OVCAR3 (cell line): ENCODE data around the genes IGFBP4, KRT25 and KRTAP4-6.

- RRBS, result 98% methylated on average over 3 of the region's 13 CpGs
Measured at GRCh38 chr17:40348368-40349092, 16.0 kb downstream of the GJD3 start.

DNA sequence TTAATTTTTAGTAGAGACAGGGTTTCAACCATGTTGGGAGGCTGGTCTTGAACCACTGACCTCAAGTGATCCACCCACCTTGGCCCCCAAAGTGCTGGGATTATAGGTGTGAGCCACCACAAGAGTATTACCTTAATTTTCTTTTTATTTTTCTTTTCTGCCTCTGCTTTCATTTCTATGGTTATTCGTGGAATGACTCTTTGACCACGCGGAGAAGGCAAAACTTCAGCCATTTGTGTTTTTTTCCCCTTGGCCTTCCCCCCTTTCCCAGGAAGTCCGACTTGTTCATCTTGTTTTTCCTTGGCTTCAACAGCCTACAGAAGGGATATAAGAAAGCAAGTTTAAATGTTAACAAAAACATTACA lies 21.6 kb downstream of the TOP2A start:
- RRBS, result no CpG with 5 or more reads among the region's 4 CpGs

DNA sequence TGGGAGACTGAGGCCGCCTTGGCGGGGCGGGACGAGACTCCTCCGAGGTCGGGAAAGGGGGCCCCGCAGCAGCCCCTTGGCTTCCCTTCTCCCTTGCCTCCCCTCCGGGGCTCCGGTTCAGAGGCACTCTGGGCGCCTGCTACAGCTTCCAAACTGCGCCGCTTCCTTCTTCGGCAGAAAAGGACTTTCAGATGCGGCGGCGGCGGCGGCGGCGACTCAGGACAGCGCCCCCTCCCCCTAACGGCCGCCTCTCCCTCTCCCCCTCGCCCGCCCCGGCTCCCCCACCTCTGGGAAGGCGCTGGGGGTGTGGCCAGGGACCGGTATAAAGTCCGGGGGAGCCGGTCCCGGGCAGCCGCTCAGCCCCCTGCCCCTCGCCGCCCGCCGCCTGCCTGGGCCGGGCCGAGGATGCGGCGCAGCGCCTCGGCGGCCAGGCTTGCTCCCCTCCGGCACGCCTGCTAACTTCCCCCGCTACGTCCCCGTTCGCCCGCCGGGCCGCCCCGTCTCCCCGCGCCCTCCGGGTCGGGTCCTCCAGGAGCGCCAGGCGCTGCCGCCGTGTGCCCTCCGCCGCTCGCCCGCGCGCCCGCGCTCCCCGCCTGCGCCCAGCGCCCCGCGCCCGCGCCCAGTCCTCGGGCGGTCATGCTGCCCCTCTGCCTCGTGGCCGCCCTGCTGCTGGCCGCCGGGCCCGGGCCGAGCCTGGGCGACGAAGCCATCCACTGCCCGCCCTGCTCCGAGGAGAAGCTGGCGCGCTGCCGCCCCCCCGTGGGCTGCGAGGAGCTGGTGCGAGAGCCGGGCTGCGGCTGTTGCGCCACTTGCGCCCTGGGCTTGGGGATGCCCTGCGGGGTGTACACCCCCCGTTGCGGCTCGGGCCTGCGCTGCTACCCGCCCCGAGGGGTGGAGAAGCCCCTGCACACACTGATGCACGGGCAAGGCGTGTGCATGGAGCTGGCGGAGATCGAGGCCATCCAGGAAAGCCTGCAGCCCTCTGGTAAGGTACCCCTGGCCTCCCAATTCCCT lies at the start of gene IGFBP4:
Gene IGFBP4, plus strand, starts transcription at position 351 of the 1,014 bp plus-strand sequence.
- RRBS, result 3% methylated on average over 32 of the region's 109 CpGs

DNA sequence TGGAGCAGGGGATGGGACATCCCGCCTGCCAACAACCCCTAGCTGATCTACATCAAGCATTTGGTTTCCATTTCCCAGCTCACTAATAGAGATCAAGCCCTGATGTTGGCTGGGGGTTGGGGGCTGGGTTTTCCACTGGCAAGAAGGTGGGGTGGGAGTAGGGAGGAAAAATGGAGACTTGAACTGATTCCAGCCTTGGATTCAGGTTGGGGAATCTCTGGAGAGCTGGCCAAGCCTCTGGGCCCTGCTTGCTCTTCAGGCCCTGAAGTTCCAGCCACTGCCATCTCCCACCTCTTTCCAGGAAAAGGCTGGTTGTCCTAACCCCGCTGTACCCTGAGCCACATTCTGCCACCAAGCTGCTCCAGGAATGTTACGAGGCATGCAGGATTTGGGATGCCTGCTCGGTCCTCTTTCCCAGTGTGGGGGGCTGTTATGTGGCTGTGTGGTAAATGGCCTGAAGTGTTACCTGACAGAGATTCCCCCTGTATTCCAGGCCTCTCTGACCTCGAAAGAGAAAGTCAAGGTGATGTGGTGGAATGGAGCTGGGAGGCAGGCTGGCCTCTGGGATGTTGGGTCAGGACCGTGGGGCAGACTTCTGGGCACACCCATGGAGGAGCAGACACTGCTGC lies 16.6 kb downstream of the IGFBP4 start:
- RRBS, result no CpG with 5 or more reads among the region's 6 CpGs

GRCh38 chr17:40461990-40463048 lies 19.1 kb downstream of the IGFBP4 start:
- RRBS, result no CpG with 5 or more reads among the region's 15 CpGs

DNA sequence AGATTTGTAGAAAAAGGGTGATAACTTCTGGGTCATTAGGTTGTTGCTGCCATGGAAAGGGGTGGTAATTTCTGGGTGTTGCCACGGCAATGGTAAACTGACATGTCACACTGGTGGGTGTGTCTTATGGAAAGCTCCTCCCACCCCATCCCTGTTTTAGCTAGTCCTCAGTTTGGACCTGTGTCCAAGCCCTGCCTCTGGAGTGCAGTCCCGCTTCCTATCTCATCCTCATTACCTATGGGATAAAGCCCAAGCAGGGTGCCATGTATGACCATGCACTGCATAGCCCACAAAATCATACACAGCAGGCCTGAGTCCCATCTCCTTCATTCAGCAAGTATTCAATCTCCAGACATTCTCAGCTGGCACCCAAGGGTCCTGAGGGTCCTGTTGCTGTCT lies 28.8 kb downstream of the TNS4 start:
- RRBS, result no CpG with 5 or more reads among the region's 2 CpGs

DNA sequence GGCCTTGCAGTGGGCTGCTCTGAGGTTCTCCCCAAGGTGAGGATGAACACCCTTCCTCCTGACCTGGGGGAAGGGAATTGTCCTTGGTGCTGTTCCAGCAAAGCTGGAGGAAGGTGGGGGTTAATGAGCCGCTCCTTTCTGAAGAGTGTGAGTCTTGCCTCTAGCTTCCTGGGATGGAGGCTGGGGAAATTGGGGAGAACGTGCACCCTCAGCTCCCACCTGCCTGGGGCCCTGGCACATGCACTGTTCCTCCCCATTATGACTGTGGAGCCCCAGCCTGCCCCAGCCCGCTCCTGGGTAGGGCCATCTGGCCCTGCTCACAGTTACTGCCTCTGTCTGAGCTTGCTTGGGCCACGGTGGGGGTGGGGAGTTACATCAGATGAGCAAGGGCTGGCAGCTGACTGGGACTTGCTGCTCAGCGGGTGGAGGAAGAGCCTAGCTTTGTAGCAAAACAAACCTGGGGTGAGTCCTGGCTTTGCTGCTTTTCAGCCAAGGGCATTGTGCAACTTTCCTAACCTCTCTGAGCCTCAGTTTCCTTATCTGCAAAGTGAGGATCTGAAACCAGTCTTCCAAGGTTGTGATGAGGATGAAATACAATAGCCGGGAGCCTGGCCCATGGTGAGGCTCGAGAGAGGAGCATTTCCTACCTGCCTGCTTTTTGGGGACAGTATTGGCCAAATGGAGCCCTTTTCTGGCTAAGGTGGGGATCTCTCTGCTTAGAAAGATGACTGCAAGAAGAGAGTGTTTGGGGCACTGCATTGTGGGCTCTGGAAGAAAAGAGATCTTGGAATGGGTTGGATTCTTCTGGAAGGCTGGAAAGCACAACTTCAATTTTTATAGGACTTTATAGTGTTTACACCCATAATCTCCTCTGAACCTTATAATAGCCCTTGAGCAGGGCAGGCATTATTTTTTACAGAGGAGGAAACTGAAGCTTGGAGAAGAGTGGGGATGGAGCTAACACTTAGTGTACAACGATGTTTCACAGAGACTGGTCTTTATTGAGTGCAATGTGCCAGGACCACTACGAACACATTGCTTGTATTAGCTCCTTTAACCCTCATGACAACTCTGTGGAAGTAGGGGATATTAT lies 10.8 kb downstream of the TNS4 start:
- RRBS, result no CpG with 5 or more reads among the region's 9 CpGs

DNA sequence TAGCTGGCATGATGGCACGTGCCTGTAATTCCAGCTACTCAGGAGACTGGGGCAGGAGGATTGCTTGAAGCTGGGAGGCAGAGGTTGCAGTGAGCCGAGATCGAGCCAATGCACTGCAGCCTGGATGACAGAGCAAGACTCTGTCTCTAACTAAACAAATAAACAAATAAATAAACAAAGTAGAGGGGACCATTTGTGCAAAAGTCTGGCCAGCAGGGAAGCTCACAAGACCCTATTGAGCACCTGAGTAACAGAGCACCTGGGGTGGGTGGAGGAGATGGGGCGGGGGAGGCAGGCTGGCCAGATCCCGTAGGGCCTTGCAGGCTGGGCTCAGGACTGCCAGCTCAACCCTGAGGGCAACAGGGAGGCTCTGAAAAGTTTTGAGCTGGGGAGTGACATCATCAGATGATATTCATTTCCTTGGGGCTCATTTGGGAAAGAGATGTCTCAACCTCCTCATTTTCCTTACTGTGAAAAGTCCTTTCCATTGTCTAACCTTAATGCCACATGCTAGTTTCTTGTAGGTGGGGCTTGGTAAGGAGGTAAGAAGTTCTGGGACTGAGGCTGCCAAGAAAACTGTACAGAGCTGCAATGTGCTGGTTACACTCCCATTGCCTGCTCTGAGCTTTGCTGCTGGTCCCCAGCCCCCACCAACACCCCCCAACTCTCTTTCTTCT lies 3.8 kb downstream of the TNS4 start:
- RRBS, result no CpG with 5 or more reads among the region's 5 CpGs

GRCh38 chr17:40560716-40561311 lies 4.5 kb downstream of the CCR7 start:
- RRBS, result no CpG with 5 or more reads among the region's 22 CpGs

- RRBS, result no CpG with 5 or more reads among the region's 10 CpGs
Measured at GRCh38 chr17:40564556-40565345, 521 bp downstream of the CCR7 start.

DNA sequence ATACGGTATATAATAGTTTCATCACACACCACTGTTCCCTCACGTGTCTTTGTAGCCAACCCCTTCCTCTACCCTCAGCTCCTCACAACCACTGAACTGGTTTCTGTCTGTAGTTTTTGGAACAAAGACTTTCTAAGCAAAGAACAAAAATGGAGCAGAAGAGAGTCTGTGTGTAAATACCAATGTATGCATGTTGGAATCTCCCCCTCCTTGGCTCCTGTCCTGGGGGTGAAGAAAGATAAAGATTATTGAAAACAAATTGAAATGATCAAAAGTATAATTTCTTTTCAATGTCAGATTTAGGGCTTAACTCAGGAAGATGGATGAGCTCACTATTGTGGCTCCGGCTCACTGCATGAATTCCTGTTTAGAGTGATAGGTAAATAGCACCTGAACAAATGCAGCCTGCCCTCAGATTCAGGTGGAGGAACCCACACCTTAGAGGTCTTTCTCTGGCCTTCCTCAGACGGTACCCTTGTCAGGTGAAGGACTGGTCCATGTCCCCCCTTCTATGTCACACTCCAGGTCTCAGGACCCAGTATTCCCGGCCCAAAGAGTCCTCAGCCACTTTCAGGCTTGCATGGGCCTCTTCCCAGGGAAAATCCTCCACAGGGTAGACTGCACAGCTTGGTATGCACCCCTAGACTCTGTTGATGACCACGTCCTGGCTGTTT lies 32.1 kb upstream of the CCR7 start:
- RRBS, result no CpG with 5 or more reads among the region's 6 CpGs

DNA sequence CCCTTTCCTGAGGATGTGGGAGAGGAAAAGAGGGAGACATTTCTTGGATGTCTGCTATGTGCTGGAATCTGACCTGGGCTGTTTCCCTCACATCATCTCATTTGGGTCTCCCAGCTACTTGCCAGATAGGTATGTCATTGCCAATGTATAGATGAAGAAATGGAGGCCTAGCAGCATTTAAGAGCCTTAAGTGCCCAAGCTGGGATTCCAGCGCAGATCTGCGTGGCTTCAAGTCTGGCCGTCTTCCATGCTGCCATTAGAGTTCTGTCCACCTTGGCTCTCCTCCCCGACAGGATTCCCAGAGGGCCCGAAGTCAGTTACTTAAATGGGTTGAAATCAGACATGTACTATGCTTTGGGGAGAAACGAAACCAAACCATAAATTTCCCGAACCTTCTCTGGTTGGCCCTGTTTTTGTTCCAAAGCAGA lies 33.0 kb upstream of the CCR7 start:
- RRBS, result no CpG with 5 or more reads among the region's 7 CpGs

DNA sequence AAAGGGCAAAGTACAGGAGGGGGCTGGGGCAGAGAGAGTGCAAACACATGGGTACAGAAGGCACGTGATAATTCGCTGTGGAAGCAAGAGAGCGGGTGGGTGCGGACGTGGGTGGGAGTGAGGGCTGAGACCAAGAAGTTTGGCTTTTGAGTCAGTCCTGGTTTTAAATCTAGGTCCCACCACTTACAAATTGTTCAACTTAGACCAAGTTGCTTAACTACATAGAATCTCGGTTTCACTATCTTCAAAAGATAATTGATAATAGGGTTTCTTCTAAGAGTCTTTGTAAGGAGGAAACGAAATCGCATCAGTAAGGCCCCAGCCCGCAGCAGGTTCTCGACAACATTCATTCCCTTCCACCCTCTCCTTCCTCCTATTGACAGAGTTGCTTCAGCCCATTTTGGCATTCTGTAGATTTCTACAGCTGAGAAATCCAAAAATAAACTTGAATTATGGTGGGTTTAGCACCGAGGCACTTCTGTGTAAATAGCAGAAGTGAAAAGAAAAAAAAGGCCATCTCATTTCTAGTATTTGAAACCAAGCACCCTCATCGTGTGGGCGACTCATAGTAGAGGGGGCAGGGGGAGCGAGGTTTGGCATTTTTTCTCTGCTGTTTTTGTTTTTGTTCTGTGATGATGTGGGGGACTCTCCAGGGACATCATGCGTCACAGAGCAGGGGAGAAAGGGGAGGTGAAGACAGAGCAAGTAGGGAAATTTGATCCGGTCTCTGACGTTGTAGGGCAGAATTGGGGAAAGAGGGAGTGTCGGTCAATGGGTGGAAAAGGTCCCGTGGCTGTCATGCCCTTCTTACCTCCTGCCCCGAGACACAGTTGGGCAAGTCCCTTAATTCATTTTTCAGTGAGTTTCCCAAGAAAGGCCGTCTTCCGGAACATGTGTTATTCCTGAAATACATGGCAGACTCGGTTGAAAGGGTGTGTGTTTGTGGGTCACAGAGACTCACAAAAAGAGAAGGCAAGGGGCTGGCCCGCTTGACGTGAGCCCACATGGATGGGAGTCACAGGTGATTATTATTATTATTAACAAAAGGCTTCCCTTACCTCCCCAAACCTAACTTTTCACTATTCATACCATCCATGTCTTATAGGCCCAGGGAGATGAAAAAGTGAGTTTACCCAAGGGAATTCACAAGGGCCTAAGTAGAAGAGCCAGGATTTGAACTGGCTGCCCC lies 33.8 kb upstream of the CCR7 start:
- RRBS, result no CpG with 5 or more reads among the region's 25 CpGs

GRCh38 chr17:40719477-40720162 lies 16.1 kb upstream of the KRT24 start:
- RRBS, result no CpG with 5 or more reads among the region's 9 CpGs

- RRBS, result no CpG with 5 or more reads among the region's 5 CpGs
Measured at GRCh38 chr17:40755131-40755710, at the start of gene KRT25. Gene KRT25, minus strand, starts transcription at chr17:40755331.

DNA sequence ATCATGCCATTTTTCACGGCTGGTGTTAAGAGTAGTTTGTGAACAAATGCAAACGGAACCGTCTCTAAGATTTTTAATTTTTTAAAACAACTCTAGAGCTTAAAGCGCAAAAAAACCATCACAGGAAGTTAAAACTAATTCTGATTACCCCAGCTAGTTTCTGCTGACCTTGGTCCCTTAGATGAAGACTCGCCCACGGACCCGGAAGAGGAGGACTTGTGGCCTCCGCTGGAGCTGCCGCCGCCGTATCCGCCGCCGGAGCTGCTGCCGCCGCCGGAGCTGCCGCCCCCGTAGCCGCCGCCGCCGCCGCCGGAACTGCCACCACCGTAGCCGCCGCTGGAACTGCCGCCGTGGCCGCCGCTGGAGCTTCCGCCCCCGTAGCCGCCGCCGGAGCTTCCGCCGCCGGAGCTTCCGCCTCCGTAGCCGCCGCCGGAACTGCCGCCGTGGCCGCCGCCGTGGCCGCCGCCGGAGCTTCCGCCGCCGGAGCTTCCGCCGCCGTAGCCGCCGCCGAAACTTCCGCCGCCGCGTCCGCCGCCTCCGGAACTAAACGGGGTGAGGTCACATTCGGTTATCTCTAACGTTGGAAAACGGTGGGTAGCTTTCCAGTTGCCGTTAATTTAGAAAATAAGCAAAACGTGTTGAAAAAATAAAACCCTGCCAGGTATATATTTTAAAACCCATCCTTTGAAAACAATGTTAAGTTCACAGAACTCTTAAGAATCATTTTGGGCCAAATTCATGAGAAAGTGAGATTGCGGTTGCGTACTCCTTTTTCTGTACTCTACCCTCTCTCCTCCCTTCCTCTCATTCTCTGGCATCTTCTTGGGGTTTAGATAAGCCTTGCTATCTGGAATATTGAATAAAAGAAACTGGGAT lies 3.6 kb downstream of the KRT10 start:
- RRBS, result 4% methylated on average over 42 of the region's 77 CpGs

GRCh38 chr17:41117839-41118195 lies 356 bp downstream of the KRTAP4-11 start:
- RRBS, result no CpG with 5 or more reads among the region's 7 CpGs

DNA sequence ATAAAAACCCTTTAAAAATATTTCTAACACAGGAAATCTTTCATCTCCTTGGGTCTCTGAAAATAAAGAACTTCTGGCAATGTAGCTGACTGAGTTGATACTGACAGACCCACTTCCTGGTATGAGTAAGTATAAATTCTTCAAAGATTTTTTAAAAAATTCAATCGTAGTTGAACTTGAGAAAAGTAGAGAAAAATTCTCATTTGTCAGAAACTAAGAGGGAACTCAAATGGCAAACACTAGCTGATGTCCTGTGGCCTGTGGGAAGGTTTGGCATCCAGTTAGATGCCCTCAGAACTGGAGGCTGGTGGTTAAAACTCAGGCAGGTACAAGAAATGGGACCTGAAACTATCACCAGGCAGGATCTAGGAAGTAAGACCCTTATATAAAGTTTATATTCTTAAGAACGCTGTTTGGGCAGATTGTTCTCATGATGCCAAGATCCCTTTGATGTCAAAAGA lies 6.3 kb downstream of the KRTAP4-6 start:
- RRBS, result no CpG with 5 or more reads among the region's 2 CpGs

DNA sequence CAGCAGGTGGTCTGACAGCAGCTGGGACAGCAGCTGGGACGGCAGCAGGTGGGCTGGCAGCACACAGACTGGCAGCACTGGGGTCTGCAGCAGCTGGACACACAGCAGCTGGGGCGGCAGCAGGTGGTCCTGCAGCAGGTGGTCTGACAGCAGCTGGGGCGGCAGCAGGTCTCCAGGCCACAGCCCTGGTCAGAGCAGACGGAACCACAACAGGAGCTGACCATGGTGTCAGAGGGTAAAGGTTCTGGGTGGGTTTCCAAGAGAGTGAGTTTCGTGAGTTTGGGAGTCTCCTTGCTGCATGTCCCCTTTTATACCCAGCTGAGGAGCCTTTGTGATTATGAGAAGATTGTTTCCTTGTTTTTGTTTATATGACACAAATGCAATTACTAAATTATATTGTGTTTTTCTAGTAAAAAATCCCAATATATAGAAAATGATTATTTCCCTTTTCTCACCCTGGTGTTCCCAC lies at the start of gene KRTAP4-6:
Gene KRTAP4-6, minus strand, starts transcription at position 281 of the 469 bp plus-strand sequence.
- RRBS, result no CpG with 5 or more reads among the region's 5 CpGs